NALM6 (cell line): ENCODE measurements around the genes RABEPK, PBX3 and LMX1B.

DNA sequence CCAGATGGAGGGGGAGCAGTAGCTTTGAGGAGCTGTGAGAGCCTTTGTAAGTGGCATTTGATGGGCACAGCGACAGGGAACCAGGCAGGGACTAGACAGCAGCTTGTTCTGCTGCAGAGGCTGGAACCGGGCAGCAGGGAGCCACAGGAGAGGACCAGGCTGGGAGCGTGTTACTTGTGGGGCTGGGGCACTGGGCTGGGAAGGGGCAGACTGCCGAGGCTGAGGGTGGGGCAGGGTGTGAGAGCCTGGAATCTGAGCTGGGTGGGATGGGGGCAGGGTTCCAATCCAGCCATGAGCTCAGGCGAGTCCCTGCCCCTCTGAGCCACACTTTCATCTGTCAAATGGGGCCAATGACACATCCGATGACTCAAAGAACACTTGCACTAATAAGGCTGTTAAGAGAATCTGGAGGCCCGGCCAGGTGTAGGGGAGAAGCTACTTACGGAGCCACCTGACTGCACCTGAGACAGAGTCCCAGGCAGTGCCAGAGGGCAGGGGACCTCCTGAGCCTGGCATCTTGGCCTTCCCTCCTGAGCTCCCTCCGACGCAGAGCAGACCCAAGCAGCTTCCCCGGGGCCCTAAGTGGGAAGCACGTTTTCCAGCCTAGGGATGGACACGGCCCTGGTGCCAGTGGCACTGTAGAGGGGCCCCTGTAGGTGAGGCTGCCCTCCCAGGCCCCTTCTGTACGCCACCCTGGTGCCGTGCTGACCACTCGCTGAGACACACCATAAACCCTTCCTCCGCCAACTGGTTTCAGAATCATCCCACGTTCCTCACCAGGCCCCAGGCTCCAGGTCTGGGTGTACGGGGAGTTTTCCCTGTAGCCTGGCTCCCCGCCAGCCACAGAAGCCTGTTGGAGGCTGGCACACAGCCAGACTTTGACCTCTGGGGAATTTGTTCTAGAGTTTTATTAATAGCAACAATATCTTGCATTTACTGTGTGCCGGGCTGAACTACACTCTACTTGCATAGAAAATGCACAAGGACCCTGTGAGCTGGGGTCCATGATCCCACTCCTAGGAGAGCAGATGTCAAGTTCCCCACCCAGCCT lies 18.4 kb upstream of the WDR38 start:
- PRO-cap = no peak

GRCh38 chr9:124837993-124838393 lies 15.3 kb upstream of the WDR38 start:
- PRO-cap = no peak

- PRO-cap = unidirectional peak, plus-strand start at chr9:125200175; bidirectional peak, plus-strand start at chr9:125200220, minus-strand start at chr9:125200196; bidirectional peak, plus-strand start at chr9:125200585, minus-strand start at chr9:125200439
Observed at GRCh38 chr9:125200085-125200683, at the start of gene RABEPK. TSS of gene RABEPK (plus strand) at chr9:125200542.

- PRO-cap = no peak
Observed at GRCh38 chr9:125236178-125237505, 4.5 kb downstream of the HSPA5 start.

DNA sequence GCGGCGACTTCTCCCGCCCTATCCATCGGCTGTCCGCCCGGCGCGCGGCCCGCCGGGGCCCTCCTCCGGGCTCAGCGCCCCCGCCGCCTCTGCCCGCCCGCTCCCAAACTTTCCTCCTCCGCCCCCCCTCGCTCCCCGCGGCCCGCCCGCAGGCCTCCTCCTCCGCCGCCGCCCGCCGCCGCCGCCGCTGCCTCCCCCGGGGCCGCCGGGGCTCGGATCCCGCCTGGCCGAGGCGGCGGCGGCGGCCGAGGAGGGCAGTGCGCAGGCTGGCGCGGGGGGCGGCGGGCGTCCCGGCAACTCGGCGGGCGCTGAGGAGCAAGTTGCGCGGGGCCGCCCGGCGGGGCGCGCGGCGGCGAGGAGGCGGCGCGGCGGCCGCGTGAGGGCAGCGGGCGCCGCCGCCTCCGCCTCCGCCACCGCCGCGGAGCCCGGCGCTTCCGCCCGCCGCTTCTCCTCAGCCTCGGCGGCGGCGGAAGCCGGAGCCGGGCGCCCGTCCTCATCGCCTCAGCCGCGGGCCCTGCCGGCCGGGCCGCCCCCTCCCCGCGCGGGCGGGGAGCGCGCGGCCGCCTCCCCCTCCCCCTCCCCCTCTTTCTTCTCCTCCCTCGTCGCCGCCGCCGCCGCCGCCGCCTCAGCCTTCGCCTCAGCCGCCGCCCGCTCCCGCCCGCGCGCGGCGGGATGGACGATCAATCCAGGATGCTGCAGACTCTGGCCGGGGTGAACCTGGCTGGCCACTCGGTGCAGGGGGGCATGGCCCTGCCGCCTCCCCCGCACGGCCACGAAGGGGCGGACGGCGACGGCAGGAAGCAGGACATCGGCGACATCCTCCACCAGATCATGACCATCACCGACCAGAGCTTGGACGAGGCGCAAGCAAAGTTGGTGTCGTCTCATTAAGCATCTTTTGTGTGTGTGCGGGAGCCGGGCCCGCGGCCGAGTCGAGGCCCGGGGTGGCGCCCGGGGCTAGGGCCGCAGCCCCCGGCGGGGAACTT lies at the start of gene PBX3:
Gene PBX3 (plus strand): TSS at position 592 of the 986 bp plus-strand sequence.
- PRO-cap = unidirectional peak, plus-strand start at position 257 of the sequence

- PRO-cap = no peak
Observed at GRCh38 chr9:125786930-125788065, 40.1 kb downstream of the PBX3 start.

- PRO-cap = no peak
Observed at GRCh38 chr9:125877965-125879003, 131.1 kb downstream of the PBX3 start.

- PRO-cap = bidirectional peak, plus-strand start at chr9:126348377, minus-strand start at chr9:126347997
Observed at GRCh38 chr9:126348198-126349400, 22.0 kb downstream of the MVB12B start.

GRCh38 chr9:126376240-126377194 lies 49.9 kb downstream of the MVB12B start:
- PRO-cap = no peak

DNA sequence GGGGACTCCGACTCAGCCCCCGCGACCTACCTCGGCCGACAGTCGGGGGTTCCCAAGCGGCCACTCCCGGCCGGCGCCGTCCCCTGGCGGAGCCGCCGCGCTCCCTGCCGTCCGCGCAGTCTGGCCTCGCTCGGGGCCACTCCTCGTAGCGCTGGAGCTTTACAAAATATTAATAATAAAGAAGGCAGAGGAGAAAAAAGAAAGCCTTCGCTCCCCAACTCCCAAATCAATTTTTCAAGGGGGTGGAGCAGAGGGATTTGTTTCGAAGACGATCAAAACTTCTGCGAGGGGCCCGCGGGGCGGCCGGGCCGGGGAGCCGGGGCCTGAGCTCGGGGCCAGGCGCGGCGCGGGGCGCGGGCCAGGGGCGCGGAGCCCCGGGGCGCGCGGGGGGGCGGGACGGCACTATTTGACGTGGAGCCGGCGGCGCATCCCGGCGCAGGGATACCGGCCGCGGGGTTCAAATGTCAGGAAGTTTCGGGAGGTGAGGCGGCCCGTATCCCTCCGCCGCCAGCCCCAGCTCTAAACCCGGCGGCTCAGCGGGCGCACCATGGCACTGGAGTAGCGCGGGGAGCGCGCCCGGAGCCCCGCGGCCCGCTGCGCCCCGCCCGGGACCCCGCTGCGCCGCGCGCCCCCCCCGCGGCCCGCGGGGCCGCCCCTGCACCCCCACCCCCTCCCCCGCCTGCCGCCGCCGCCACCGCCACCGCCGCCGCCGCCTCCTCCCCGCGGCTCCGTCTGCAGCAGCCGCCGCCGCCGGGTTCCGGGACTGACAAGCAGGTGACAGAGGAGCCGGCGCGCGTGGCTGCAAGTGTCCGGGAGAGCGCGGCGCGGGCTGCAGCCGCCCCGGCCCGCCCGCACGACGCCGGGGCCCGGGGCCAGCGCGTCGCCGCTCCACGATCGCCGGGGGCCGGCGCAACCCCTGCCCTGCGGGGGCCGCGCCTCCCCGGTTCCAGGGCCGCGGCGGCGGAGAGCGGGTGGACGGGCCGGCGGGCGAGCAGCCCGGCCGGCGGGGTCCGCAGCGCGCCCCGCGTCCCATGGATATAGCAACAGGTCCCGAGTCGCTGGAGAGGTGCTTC lies at the start of gene LMX1B:
Gene LMX1B (plus strand): TSS at position 510 of the 1,073 bp plus-strand sequence.
- PRO-cap = no peak

- PRO-cap = no peak
Observed at GRCh38 chr9:126615276-126615830, 1.6 kb downstream of the LMX1B start.

- PRO-cap = no peak
Observed at GRCh38 chr9:126661392-126662183, 47.9 kb downstream of the LMX1B start.

DNA sequence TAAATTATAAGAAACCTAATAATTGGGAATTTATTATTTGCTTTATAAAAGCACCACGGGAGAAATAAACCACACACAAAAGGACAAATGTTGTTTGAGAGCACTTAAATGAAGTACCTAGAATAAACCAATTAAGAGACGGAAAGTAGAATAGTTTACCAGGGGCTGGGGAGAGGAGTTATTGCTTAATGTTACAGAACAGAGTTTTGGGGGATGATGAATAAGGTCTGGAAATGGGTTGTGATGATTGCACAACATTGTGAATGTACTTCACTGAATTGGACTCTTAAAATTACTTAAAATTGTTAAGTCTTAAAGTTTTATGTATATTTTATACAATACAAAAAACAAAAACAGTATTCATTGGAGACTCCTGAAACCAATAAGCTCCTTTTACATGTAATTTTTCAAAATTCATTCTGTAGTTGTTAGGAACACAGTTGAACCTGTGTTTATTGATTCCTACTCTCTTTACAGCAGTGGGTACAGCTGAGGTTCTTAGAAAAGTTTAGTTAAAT lies 1.5 kb downstream of the ZBTB43 start:
- PRO-cap = no peak

- PRO-cap = no peak
Observed at GRCh38 chr9:126832003-126832926, 27.4 kb downstream of the ZBTB43 start.

DNA sequence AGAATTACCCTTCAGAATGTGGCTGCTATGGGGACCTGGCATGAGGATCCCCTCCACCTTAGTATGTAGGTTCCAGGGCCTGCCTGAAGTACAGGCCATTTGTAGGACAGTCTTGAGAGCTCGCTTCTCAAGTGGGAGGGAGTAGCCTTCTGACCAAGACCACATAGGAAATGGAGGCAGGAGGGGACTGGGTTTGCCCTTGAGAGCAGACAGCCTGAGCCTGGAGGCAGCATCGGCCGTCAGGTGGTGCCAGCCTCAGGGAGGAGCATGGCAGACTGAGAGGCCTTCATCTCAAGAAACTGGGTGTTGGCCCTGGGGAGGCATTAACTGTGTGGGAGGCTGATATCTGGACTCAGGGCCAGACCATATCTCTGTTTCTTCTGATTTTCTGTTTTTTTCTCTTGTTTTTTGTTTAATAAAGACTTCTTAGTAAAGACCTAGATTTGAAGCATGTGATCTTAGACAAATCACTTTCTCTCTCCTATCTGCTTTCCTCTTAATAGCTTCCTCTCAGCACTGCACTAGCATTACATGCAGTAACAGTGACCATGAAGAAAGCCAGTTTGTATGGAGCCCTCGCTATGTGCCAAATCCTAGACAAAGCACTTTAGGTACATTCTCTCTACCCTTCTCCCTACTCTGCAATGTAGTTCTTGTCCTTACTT lies 31.8 kb downstream of the ANGPTL2 start:
- PRO-cap = no peak

DNA sequence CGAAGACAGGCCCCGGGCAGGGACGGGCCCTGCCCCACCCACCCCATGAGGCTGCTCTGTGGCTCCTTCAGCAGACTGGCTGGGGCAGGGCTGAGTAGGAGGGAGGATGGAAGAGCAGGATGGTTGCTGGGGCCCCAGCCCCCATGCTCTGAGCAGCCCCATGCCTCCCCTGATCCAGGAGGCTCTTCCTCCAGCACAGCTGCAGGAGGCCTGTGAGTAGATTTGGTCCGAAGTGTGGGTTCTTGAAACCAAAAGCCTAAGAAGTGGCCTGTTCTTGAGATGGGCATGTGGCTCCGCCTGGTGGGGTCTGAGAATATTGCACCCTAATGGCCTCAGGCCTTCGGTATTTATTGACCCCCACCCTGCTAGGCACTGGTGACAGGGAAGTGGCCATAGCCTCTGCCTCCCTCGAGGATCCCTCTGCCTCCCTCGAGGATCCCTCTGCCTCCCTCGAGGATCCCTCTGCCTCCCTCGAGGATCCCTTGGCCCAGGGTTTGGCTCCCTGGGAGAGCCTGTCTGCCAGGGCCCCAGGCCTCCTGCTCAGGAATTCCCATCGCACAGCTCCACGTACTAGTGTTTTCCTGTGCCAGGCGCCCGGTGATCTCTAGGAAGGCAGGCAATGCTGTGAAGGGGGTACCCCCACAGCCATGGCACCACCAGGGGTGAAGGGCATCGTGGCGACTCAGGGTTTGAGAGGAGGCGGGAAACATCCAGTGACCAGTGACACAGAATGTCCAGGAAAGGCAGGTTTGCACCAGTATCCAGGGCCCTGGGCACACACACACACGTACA lies 65.3 kb upstream of the GARNL3 start:
- PRO-cap = no peak

DNA sequence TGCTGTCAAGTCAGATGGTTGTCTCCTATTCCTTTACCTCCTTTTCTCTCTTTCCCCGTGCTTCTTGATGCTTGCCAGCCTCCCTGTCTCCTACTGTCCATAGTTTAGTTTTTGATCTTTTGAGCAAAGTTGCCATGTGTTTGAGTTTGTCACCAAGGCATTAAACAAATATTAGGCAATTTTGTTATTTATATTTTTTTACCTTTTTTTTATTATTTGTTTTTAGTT lies 17.2 kb upstream of the GARNL3 start:
- PRO-cap = no peak

DNA sequence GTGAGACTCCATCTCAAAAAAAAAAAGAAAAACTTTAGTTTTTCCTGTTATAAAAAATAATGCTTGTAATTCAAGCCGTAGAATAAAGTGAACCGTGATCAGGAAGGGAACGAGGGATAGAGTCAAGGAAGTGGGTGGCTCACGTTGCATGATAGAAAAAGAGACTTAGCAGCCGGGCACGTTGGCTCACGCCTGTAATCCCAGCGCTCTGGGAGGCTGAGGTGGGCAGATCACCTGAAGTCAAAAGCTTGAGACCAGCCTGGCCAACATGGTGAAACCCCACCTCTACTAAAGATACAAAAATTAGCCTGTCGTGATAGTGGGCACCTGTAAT lies 48.6 kb downstream of the LRSAM1 start:
- PRO-cap = no peak

DNA sequence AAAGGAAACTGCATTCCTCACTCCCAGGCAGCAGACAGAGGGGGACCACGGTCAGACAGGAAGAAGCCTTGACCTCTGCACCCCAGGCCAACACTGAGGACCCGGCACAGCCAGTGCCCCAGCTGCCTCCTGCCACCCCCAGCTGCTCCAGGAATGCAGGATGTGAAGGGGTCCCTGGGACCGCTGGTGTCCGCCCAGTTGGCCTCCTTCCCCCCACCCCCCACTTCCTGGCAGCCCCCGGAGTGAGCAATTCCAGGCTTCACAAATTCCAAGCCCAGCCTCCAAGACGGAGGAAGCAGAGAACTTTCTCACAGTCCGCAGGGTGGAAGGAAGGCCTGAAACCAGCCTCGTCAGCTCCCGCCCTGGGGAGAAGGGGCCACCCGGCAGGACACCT lies 47.5 kb downstream of the NIBAN2 start:
- PRO-cap = no peak

DNA sequence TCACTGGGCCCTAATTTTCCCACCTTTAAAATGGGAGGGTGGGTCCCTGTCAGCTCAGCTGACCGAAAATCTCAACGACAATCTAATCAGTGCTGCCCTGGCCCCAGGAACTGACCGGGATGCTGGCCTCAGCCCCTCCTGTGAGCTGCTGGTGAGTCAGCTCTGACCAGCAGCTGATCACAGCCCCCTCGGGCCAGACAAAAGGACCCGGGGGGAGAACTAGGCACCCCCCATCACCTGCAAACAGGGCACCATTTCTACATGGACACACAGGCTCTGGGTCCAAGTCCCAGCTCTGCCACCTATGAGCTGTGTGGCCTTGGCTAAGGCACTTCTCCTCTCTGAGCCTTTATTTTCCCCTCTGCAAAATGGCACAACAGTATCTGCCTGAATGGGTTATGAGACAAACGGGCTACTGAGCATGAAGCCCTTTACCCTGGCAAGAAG lies 29.3 kb downstream of the NIBAN2 start:
- PRO-cap = no peak